Natural killer cell (primary cell): ENCODE results near the gene ABCC1.

- PRO-cap, result no peak
Observed at GRCh38 chr16:15025831-15027003, 29.7 kb downstream of the NTAN1 start.

DNA sequence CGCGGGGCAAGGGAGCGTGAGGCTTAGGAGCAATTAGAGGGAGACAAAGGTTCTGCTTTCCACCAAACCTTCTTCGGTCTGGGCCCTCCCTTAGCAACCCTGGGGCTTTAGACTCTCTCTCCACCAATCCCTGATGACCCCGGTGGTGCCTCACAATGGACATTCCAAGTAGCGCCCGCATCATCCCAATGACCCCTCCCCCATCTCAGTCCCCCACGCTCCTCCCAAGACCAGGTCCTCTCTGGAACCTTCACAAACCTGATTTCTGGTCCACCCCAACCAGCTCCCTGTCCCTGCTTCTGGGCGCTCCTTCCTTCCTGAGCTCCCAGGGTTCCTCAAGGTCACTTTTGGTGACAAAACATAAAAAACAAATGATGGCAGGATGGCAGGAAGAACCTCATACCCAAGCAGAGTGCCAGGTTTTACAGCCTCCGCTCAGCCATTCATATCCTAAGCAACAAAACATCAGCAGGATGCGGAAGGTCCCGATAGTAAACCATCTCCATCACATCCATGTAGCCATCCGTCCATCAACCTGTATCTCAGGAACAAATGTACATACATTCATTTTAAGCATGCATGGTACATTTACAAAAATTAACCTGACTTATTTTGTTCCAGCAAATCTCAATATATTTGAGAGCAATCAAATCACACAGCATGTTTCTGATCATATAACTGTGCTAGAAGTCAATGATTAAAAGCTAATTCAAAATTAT is 29.1 kb upstream of the RRN3 start:
- PRO-cap, result no peak

- PRO-cap, result no peak
Observed at GRCh38 chr16:15154010-15154526, 60.0 kb upstream of the RRN3 start.

- PRO-cap, result no peak
Observed at GRCh38 chr16:15507302-15507795, 73.0 kb downstream of the BMERB1 start.

- PRO-cap, result no peak
Observed at GRCh38 chr16:15644256-15644759, 1.4 kb upstream of the MARF1 start.

- PRO-cap, result no peak
Observed at GRCh38 chr16:15672274-15672593, 22.2 kb downstream of the NDE1 start.

DNA sequence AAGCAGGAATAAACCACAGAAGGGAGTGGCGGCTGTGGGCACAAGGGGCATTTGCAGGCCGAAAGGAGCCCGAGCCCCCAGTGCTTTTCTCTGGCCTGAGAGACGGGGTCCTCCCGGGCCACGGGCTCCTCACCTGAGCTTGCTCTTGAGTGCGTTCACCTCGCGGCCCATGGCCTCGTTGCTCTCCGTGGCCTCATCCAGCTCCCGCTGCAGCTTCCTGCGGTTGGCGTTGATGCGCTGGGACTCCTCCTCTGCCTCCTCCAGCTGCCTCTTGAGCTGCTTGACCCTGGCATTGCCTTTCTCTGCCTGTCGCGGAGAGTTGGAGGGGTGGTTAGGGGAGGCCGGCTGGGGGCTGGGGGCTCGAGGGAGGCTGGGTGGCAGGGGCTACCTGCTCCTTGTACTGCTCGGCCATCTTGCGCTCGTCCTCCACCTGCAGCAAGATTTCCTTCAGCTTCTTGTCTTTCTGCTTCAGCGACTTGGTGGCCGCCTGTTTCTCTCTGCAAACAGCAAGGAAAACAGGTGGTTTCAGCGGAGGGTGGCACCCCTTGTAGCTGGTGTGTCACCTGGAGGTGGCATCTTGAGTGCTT is 64.8 kb downstream of the NDE1 start:
- PRO-cap, result no peak

DNA sequence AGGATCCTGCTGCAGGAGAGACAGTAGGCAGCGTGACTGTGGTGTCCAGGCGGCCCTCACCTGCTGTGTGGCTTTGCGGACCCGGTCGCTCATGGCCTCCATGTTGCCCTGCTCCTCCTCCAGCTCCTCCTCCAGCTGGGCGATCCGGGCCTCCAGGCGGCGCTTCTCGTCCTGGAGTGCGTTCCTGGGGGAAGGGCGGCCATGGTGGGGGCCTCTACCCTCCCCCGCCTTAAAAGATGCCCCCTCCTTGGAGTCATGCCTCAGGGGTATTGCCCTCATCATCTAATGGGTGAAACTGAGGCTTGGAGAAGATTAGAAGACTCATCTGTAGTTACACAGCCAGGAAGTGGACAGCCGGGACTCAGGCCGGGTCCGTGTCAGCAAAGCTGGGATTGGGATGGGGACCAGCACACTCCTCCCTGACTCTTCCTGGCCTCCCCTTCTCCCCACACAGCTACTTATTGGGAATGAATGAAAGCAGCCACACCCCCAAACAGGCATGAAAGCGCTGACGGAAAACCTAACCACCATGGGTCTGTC is 68.3 kb downstream of the NDE1 start:
- PRO-cap, result no peak

DNA sequence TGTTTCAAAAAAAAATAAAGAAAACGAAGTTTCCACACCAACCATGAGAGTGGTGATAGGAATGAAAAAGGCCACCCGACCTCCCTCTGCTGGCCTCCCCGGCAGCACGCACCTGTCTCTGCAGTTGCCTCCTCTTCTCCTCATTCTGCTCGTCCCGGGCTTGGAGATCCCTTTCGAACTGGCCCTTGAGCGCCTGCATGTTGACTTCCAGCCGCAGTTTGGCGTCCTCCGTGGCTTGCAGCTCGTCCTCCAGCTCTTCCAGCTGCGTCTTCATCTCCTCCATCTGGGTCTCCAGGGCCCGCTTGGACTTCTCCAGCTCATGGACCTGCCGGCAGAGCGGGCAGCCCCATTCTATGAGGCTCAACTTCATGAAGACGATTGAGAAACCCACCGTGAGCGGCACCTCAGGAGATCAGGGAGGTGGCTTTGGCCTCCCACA is 70.7 kb downstream of the NDE1 start:
- PRO-cap, result no peak

- PRO-cap, result no peak
Observed at GRCh38 chr16:15732628-15733111, 82.6 kb downstream of the NDE1 start.

- PRO-cap, result no peak
Observed at GRCh38 chr16:15741343-15742099, 91.5 kb downstream of the NDE1 start.

DNA sequence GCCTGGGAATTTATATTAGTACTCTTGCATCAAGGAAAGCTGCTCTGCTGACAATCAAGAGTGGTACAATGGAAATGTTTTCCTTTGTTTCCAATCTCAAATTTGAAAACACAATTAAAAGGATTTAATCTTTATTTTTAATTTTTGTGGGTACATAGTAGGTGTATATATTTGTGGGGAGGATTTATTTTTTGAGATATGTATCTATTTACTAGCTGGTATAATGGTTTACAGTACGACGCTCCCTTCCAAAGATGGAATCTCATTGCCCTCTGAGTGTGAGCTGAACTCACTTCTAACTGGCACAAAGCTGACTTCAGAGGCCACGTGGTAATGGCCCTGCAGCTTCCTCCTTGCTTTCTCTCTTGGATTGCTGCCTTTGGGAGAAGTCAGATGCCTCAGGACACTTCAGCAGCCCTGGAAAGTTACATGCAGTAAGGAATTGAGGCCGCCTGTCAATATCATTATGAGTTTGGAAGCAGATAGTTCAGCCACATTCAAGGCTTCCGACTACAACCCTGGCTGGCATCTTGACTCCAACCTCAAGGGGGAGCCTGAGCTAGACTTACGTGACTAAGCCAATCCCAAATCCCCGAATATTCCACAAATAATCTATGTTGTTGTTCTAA is 13.8 kb downstream of the CEP20 start:
- PRO-cap, result no peak

DNA sequence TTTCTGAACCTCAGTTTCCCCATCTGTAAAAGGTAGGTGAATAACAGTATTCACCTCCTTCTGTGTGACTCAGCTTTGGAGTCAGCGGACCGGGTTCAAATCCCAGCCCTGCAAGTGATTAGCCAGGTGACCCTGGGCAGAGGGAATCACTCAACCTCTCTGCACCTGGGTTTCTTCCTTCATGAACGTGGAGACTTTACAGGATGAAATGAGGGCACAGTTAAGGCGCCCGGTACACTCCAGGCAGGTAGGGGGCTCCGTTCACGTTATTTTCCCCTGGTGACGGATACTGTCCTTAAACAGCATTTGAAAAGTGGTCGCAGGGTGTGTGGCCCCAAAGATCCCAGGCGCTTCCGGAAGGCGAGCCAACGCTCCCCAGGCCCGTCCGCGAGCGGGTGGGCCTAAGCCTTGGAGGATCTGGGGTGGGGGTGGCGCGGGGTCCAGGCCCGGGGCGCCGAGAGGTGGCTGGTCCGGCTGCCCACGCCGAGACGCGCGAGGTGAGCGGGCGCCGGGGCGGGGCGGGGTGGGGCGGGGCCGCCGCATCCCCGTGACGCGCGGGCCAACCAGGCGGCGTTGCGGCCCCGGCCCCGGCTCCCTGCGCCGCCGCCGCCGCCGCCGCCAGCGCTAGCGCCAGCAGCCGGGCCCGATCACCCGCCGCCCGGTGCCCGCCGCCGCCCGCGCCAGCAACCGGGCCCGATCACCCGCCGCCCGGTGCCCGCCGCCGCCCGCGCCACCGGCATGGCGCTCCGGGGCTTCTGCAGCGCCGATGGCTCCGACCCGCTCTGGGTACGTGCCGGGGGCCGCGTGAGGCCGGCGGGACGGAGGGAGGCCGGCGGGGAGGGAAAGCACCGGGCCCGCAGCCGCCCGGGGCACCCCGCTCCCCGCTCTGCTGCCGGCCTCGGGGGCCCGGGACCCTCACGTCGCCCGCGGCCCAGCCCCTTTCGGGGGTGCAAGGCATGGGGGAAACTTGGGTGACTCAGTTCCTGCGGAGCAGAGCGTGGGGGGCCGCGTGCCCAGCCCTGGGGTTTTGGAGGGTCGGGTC is at the start of gene ABCC1:
Gene ABCC1 (plus strand): TSS at position 603 of the 1,042 bp plus-strand sequence.
- PRO-cap, result bidirectional peak, plus-strand start at position 621 of the sequence, minus-strand start at position 499 of the sequence; bidirectional peak, plus-strand start at position 1,019 of the sequence, minus-strand start at position 891 of the sequence

DNA sequence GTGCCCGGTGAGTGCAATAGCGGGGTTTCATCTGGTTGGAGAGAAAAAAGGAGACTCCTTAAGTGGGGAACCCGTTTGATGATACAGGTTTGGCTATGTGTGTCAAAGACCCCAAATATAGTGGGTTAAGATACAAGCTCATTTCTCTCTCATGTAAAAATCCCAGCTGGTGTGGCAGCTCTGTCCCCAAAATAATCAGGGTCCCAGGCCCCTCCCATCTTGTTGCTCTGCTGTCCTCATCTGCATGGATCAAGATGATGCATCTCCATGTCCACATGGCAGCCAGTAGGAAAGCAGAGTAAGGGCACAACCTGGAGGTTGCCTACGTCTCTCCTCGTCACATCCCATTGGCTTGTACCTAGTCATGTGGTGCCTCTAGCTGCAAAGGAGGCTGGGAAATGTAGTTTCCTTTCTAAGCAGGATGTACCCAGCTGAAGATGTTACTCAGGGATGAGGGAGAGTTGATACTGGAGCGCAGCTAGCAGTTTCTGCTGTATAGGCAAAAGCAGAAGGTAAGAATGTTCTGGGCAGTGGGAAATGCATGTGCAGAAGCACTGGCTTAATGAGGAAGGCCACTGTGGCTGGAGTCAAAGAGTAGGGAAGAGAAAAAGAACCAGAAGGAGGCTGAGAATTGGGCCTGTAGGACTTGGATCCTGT is 20.7 kb downstream of the ABCC1 start:
- PRO-cap, result no peak

- PRO-cap, result no peak
Observed at GRCh38 chr16:15976738-15977702, 27.6 kb downstream of the ABCC1 start.

DNA sequence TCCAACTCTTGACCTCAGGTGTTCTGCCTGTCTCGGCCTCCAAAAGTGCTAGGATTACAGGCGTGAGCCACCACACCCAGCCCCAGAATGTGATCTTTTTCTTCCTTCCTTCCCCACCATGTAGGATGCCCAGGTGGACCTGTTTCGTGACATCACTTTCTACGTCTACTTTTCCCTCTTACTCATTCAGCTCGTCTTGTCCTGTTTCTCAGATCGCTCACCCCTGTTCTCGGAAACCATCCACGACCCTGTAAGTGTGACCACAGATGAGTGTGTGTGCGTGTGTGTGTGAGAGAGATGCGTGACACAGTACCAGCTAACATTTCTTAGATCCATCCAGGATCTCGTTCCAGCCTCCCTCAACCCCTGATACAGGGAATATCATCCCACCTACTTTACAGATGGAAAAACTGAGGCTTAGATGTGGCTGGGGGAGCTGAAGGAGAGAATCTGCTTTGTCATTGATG is 67.0 kb downstream of the ABCC1 start:
- PRO-cap, result no peak

DNA sequence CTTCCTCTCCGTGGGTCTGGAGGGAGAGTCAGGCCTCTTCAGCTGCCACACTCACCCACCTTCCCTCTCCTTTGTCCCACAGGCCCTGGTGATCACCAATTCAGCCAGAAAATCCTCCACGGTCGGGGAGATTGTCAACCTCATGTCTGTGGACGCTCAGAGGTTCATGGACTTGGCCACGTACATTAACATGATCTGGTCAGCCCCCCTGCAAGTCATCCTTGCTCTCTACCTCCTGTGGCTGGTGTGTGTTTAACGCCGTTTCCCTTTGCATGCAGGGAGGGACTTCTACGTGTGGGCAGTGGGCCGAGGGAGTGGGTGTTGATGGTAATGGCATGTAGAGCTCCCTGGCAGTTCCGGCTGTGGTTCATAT is 98.6 kb downstream of the ABCC1 start:
- PRO-cap, result no peak

DNA sequence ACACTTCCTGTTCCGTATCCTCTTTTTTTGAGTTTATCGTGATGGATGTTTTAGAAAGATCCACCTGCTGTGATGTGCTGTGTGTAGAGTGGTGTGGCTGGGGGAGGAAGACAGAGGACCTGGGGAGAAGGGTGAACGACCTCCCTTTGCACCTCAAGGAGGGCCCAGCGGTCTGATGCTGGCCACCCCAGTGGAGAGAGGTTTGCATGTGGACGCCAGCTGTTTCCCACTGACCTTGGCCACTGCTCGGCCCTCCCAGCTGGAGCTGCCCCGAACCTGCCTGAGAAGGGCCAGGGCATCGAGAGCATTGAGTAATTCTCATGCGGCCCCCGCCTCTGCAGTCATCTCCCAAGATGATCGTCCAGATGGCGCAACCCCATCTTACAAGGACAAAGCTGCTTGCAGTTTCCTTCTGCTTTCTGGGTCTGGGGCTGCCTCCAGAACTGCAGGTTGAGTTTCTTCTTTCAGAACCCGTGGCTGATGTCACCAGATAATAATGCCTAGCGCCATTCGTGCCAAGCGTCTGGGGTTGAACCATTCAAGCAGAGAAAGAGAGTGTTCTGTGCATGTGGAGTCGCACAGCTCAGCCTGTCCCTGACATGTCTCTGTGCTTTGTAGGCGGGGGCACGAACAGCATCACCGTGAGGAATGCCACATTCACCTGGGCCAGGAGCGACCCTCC is 126.4 kb downstream of the ABCC1 start:
- PRO-cap, result no peak

DNA sequence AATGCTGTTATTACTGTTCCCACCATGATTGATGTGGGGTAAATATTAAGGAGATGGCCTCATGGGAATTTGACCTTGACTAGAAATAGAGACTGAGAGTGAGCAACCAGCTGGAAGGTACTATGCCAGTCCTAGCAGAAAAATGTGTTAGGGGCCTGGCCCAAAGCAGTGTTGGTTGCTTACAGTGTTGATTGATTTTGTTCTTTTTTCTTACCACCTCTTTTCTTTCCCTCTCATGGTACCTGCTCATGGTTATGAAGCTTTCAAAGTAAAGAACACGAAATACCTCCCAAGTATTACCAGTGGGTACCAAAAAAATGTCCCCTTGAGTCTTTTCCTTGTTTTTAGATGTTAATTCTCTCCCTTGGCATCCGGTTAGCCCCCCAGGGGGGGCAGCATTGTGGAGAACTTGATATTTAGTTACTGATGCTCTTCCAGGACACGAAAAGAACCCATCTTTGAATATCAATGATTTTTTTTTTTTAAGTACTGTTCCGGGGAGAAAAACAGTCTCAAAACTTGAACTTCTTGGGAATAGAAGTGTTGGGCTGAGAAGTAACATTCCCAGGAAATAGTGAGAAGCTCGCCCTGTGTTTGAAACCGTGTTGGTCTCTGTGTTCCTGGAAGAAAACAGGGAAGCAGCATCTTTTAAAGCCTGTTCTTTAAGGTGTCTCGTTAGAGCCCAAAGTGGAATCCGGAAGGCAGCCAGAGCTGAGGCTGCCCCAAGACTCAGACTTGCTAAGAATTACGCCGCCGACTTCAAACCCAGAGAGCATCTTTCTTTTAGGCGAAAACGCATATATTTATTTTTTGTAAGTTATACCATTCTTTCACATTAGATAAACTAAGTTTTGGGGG is 80.9 kb downstream of the ABCC6 start:
- PRO-cap, result no peak

DNA sequence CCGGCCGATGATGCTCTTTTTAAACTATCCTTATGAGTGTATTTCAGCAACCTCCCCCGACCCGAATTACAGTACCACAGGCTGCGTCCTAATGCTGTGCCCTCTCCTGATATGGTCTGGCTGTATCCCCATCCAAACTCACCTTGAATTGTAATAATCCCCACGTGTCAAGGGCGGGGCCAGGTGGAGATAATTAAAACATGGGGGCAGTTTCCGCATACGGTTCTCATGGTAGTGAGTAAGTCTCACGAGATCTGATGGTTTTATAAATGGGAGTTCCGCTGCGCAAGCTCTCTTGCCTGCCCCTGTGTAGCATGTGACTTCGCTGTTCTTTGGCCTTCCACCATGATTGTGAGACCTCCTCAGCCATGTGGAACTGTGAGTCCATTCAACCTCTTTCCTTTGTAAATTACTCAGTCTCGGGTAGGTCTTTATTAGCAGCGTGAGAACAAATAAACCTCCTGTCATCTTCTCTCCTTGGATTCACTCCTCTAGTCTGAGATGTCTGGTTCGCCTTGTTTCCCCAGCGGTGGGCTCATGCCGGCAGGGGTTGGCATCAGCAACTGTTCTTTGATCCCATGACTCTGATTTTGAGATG is 120.4 kb downstream of the NPIPA7 start:
- PRO-cap, result no peak